ENCODE measurements around the genes HSD11B2 and C16orf86.

DNA sequence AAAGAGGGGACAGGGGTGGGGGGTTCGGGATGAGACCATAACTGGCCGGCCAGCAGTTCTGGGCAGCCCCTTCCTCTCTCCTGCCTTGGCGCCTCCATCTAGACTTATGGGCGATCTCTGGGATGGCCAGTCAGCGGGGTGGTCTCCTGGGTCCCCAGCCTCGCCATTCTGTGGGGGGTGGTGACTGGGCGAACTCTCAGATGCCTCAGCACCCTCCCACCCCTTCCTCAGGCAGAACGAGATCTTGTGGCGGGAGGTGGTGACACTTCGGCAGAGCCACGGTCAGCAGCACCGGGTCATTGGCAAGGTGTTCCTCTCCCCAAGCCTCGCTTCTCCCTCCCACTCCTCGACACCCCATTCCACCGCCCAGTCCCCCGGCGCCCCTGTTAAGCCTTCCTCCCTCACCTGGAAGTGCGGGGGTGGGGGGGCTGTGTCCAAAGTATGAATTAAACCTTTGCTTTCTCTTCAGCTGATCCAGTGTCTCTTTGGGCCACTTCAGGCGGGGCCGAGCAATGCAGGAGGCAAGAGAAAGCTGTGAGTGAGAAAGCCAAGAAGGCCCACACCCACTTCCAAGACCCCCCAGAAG is 1.6 kb downstream of the HSF4 start:
- PRO-cap: no peak

DNA sequence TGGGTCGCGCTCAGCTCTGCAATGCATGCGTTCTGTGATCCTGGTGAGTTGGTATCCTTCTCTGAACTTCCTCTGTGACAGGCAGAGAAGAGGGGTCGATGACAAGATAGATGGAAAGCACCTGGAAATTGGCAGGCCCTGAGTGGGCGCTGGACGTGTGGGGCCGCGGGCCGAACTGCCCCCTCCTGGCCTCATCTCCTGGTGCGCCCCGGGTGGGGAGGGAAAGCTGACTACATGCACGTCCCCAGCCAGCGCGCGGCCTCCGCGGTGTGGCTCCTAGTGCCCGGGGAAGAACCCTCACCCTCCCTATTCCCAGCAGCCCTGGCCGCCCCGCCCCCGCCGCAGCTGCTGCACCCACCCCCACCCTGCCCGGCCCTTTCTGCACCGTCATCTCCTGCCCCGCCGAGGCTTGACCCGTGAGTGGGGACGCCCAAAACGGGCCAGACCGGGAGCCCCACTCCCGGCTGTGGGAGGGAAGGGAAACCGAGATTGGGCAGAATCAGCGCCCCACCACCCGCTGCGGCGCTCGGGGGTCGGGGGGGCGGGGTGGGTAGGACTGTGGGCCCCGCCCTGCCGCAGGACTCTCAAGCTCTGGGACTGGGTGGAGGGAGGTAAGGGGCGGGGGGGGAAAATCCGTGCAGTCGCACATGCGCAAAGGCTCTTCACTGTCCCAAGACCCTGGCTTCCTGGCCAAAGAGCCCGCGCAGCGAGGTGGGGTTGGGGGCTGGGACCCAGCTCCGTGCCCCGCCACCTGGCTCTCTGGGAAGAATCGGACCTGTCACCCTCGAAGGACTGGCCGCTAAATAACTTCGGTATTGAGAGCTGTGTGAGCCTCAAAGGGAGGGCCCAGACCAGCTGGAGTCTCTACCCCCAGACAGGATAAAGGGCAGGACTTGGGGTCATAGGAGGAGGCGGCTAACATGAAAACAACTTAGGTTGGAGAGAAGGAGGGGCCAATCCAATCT is 5.9 kb downstream of the HSF4 start:
- PRO-cap: bidirectional peak, plus-strand start at position 433 of the sequence, minus-strand start at position 278 of the sequence; bidirectional peak, plus-strand start at position 673 of the sequence, minus-strand start at position 586 of the sequence

DNA sequence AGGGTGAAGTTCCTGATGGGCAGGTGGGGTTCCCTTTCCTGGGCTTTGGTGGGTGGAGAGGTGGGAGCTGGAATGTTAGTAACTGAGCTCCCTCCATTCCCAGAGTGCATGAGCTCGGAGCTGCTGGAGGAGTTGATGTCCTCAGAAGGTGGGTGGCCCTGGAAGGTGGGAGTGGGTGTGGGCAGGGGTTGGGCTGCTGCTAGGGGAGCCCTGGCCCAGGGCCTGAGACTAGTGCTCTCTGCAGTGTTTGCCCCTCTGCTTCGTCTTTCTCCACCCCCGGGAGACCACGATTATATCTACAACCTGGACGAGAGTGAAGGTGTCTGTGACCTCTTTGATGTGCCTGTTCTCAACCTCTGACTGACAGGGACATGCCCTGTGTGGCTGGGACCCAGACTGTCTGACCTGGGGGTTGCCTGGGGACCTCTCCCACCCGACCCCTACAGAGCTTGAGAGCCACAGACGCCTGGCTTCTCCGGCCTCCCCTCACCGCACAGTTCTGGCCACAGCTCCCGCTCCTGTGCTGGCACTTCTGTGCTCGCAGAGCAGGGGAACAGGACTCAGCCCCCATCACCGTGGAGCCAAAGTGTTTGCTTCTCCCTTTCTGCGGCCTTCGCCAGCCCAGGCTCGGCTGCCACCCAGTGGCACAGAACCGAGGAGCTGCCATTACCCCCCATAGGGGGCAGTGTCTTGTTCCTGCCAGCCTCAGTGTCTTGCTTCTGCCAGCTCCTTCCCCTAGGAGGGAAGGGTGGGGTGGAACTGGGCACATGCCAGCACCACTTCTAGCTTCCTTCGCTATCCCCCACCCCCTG is 961 bp upstream of the ELMO3 start:
- PRO-cap: unidirectional peak, plus-strand start at position 741 of the sequence

DNA sequence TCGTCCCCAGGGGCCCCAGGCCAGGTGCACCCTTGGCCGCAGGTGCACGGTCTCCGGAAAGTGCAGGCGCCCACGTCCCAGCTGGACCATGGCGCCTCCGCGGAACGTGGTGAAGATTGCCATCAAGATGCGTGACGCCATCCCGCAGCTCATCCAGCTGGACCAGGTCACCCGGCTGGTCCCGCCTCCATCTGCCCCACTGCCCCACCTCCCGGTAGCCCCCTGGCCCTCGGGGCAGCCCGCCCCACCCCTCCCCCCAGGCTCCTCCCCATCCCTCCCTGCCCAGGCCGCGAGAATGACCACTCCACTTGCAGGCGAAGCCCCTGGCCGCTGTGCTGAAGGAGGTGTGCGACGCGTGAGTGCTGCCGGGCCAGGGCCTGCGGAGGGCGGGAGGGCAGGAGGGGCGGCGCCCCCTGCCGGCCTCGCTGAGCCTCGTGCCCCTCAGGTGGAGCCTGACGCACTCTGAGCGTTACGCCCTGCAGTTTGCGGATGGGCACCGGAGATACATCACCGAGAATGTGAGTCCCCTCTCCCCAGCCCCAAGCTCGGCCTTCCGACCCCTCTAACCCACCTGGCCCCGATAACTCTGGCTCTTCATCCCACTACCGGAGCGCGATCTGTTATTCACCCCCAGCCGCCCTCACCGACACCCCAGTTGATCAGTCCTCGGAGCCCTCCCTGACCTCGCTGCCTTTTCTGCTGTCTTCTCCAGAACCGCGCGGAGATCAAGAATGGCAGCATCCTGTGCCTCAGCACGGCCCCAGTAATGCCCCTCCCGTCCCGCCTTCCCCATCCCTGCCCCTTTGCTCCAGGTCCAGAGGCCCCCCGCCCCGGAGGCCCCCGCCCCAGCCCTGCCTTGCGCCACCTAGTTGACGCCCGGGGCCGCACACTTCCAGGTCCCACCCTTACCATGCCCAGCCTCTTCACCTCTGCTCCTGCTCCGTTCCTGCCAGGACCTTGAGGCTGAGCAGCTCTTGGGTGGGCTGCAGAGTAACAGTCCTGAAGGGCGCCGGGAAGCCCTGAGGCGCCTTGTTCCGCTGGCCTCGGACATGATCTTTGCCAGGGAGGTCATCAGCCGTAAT is 649 bp downstream of the ELMO3 start:
- PRO-cap: no peak

DNA sequence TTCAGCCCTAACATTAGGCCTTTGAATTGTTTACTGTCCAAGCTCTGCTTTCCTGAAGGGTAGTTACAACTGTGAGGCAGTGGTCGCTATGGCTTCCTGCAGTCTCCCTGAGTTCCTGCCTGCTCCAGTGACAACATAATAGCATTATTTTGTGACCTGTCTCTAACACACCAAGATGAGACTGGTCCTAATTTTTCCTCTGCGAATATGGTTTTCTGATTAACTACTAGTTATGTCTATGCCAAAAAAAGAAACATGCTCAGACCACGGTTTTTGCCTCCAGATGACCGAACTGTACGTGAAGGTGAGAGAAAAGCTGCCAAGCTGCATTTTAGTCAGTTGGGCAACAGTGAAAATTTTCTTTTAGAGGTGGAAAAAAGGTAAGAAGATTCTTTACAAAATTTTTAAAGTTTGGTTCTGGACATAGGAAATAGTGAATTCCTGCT is 20.6 kb downstream of the LRRC36 start:
- PRO-cap: no peak

DNA sequence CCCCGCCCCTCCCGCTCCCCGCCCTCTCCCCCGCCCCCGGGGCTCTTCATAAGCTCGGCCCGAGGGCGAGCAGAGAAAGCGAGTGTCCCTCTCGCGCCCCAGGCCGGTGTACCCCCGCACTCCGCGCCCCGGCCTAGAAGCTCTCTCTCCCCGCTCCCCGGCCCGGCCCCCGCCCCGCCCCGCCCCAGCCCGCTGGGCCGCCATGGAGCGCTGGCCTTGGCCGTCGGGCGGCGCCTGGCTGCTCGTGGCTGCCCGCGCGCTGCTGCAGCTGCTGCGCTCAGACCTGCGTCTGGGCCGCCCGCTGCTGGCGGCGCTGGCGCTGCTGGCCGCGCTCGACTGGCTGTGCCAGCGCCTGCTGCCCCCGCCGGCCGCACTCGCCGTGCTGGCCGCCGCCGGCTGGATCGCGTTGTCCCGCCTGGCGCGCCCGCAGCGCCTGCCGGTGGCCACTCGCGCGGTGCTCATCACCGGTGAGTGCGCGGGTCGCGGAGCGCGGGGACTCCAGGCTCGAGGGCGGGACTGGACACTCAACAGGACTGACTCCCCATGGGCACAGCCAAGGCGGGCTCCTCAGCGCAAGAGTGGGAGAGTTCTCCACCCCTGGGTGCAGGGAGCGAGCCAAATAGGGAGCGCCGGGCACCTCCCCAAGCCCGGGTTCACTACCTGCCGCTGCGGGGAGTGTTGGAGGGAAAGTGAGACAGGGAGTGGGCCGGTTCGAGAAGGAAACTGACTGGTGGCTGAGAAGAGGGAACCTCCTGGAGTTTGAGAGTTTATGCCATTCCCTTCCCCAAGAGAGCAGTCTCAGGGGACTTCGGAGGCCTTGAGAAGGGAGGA is at the start of gene HSD11B2:
Gene HSD11B2 (plus strand): TSS at position 75 of the 831 bp plus-strand sequence.
- PRO-cap: bidirectional peak, plus-strand start at position 280 of the sequence, minus-strand start outside the sequence; bidirectional peak, plus-strand start at position 684 of the sequence, minus-strand start at position 518 of the sequence

- PRO-cap: bidirectional peak, plus-strand start at chr16:67432168, minus-strand start at chr16:67432078; bidirectional peak, plus-strand start at chr16:67432326, minus-strand start at chr16:67432213
Measured at GRCh38 chr16:67431878-67432912, 1.3 kb downstream of the HSD11B2 start.

DNA sequence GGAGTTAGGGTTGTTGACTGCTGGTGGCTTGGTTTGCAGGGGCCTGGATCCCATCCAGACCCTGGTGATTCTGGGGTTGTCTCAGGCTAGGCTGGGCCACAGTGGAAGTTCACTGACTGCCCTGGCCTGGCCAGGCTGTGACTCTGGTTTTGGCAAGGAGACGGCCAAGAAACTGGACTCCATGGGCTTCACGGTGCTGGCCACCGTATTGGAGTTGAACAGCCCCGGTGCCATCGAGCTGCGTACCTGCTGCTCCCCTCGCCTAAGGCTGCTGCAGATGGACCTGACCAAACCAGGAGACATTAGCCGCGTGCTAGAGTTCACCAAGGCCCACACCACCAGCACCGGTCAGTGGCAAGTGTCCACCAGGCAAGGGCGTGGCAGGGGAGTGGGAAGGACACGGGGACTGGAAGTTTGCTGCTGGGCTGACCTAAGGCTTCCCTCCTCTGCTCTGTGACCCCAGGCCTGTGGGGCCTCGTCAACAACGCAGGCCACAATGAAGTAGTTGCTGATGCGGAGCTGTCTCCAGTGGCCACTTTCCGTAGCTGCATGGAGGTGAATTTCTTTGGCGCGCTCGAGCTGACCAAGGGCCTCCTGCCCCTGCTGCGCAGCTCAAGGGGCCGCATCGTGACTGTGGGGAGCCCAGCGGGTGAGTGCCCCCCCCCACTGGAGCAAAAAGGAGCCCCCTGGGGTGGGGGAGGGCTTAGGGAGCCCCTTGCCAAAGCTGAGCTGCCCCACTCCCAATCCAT is 4.7 kb downstream of the HSD11B2 start:
- PRO-cap: no peak

GRCh38 chr16:67532963-67533947 is 4.6 kb downstream of the RIPOR1 start:
- PRO-cap: no peak

DNA sequence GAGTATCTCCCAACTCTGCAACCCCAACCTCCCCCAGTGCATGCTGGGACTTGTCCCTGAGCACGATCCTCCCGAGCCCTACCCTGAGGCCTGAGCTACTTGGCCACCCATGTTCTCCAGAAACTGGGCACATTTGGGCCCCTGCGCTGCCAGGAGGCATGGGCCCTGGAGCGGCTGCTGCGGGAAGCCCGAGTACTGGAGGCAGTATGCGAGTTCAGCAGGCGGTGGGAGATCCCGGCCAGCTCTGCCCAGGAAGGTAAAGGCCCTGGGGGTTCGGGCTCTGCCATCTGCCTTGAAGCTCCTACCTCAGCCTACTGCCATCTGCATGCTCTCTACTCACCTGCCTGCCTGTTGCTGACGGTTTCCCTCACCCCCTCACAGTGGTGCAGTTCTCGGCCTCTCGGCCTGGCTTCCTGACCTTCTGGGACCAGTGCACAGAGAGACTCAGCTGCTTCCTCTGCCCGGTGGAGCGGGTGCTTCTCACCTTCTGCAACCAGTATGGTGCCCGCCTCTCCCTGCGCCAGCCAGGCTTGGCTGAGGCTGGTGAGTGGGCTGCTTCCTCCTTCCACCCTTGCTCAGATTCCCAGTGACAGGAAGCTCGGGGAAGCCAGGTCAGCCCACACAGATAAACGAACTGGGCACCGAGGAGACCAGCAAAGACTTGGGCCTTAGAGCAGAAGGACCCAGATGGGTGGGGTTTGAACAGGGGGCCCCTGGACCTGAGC is 16.1 kb downstream of the RIPOR1 start:
- PRO-cap: no peak

DNA sequence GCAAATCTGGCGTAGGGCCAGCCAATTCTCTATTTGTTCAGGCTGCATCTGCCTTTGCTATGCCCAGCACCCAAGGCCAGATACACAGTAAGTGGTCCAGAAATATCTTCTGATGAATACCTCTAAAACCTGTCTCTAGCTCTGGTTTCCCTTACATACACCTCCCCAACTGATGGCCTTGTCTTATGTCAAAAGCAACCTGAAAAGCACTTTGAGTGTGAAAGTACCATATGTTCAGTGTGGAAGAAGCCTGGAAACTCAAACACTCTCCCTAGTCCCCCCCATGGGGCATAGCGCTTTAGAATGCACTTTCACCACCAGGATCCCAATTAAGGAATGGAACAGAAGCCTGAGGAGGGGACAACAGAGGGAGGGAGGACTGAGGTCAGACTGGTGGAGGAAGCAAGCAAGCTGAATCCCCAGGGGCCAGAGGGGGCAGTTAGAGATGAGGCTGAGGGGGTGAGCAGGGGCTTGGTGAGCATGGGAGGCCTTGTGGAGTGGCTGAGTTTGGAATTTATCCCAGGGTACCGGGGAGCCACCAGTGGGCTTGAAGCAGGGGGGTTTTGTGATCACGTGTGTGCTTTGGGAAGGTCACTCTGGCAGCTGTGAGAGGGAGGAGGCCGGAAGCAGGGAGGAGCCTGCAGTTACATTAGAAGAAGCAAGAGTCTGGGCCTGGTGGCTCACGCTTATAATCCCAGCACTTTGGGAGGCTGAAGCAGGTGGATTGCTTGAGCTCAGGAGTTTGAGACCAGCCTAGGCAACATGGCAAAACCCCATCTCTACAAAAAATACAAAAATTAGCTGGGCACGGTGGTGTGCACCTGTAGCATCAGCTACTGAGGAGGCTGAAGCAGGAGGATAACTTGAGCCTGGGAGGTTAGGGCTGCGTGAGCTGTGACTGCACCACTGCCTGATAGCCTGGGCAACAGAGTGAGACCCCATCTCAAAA is 9.9 kb upstream of the CTCF start:
- PRO-cap: no peak

GRCh38 chr16:67666580-67667624 is at the start of gene C16orf86:
Gene C16orf86, plus strand, starts transcription at chr16:67666814.
- PRO-cap: bidirectional peak, plus-strand start at chr16:67666816, minus-strand start at chr16:67666737; unidirectional peak, minus-strand start at chr16:67667355

GRCh38 chr16:67842928-67843257 is 773 bp downstream of the THAP11 start:
- PRO-cap: no peak

DNA sequence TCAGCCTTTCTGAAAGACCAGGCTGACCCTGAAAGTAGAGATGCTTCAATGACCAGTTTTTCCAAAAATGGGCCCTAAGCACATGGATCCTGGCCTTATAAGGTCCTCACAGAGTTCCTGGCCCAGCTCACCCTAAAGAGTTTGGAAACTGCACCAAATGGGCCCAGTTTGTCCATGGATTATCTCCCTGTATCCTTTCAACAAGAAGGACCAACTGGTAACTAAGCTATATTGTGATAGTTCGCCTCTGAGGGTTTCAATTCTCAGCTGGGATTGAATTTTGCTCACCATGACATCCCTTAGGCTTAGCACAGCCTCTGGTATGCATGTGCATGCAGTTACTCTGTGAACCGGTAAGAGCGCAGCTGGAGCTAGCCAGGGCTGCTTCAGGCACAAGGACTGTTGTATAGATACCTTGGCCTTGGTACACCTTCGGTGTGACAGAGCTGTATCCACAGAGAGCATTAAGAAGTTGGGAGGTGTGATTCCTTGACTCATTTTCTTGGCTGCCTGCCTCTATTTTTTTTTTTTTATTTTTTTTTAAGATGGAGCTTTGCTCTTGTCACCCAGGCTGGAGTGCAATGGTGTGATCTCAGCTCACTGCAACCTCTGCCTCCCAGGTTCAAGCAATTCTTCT is 2.3 kb downstream of the THAP11 start:
- PRO-cap: no peak

GRCh38 chr16:67894189-67894466 is 1.1 kb downstream of the PSKH1 start:
- PRO-cap: no peak

DNA sequence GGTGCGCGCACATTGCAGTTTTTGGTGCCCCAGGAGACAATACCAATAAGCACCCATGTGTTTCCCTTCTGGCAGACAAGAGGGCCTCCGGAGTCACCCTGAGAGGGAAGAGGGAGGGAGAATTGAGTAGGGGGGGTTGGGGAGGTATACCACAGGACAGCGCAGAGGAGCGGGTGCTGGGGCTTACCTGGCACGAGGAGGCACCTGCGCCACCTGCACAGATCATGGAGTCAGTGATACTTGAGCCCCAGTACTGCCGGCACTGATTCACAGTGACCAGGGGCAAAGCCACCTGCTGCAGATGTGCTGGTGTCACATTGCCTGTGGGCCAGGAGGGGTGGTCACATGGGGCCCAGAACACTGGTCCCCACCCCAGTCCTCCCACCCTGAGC is 1.7 kb downstream of the CTRL start:
- PRO-cap: no peak

GRCh38 chr16:68069992-68070758 is 15.0 kb upstream of the NFATC3 start:
- PRO-cap: no peak

DNA sequence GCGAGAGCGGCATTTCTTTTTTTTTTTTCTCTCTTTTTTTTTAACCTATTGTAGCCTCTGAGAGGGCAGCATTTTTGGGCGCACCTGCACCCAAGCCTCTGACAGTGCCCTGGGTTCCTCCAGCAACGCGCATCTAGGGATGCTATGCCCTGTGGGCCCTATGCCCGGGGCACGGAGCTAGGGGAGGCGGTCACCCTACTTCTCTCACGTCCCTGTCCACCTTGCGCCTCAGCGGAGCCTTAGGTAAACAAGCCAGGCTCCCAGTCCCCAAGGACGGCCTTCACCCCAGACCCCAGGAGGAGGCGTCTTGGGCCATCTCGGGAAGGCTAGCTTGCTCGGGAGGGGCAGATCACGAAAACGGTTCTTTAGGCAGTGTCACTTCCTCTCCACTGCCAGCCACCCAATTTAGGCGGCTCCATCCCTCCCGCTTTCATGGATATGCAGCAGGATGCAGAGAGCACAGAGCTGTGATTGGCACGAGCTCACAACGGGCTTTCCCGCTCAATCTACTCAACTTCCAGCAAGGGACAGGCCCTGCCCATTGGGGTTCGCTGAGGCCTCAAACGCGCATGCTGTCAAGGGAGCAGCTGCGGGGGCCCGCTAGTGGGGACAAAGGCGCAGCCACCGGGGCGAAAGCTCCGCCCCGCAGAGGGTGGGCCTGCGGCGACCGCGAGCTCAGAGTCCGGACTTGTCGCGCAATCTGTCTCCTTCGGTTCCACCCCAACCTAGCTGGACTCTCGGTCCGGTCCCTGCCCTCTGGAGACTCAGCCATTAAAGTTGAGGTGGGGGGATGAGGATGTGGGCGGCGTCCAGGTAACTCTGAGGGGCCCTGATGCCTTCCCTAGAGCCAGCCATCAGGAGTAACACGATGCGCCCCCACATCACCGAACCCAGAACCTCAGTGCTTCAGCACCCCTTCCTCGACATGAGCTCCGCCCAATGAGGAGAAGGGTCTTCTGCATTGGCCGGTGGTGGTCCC is 768 bp upstream of the NFATC3 start:
- PRO-cap: bidirectional peak, plus-strand start at position 663 of the sequence, minus-strand start at position 508 of the sequence

- PRO-cap: bidirectional peak, plus-strand start at chr16:68085370, minus-strand start at chr16:68085154
Measured at GRCh38 chr16:68085092-68085287, 180 bp upstream of the NFATC3 start.

- PRO-cap: no peak
Measured at GRCh38 chr16:68118982-68119475, 33.9 kb downstream of the NFATC3 start.

Data from duodenum (tissue), 1 donor.